Cerebellum (tissue), 5 donors: ENCODE measurements around the genes GSTM1 and LRIF1.

- PRO-cap, 3 experiments, result no peak in any of the 3 experiments
- RAMPAGE, long total RNA, result no peak
These were observed 35.0 kb upstream of the MYBPHL start for GRCh38 chr1:109341625-109342310.

- PRO-cap, 3 experiments, result no peak in any of the 3 experiments
- RAMPAGE, long total RNA, result no peak
These were observed 1.1 kb downstream of the ATXN7L2 start for GRCh38 chr1:109484402-109485618.

- PRO-cap, 3 experiments, result peak in 3 of 3 experiments; most common plus-strand start chr1:109621073 (in 2); most common minus-strand start chr1:109620948 (in 2)
- RAMPAGE, long total RNA, result no peak
These were observed 1.2 kb downstream of the AMPD2 start for GRCh38 chr1:109620767-109621343.

DNA sequence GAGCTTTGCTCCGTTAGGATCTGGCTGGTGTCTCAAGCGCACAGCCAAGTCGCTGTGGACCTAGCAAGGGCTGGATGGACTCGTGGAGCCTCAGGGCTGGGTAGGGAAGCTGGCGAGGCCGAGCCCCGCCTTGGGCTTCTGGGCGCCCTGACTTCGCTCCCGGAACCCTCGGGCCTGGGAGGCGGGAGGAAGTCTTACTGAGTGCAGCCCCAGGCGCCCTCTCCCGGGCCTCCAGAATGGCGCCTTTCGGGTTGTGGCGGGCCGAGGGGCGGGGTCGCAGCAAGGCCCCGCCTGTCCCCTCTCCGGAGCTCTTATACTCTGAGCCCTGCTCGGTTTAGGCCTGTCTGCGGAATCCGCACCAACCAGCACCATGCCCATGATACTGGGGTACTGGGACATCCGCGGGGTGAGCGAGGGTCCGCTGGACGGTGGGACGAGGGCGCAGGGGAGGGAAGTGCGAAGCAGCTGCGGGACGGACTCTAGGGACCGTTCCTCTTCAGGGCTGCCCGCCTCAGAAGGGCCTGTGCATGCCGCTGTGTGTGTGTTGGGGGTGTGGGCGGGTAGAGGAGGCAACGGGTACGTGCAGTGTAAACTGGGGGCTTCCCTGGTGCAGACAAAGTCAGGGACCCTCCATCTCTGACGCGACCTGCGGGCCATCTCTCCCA lies at the start of gene GSTM1:
Gene GSTM1, plus strand, starts transcription at position 314 of the 665 bp plus-strand sequence.
- PRO-cap, 3 experiments, result no peak in any of the 3 experiments
- RAMPAGE, long total RNA, result no peak

DNA sequence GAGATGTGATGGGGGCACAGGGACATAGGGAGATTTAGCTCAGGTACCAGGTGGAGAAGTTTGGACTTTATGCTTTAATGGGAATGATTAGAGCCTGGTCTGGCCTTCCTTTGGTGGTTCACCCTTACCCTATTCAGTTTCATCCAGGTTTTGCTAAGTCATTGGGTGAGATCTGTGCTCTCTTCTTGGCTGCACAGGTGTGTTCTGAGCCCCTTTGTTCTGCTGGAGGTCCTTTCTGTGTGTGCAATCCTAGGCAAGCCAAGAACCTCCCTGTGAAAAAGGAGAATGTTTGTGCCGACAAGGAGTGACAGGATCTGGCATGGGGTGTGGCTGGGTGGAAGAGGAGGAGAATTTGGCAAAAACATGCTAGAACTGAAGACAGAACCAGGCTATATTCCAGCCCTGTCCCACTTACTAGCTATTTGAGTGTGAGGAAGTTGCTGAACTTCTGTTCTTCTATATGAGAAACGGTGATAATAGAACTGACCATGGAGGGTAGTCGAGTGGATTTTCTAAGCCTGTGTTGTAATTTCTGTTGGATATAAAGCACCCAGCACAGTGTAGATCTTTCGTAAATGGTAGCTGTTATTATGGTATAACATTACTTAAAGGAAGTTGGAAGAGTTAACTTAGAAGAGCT lies 4.6 kb downstream of the GSTM5 start:
- PRO-cap, 3 experiments, result no peak in any of the 3 experiments
- RAMPAGE, long total RNA, result no peak

DNA sequence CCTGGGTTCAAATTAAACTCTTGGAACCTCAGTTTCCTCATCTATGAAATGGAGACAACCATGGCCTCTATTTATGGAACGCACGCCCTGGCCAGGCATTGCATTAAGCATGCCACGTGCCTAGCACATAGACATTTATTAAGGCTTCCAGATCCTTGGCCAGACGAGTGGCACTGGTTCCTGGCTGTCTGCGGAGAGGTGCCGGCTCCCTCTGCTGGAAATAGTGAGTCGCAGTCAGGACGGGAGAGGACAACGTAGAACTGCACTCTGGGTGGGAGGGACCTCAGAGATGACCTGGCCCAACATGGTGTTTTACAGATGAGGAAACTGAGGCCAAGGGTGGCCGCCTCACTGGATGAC lies 9.9 kb upstream of the EPS8L3 start:
- PRO-cap, 3 experiments, result no peak in any of the 3 experiments
- RAMPAGE, long total RNA, result no peak

- PRO-cap, 3 experiments, result no peak in any of the 3 experiments
- RAMPAGE, long total RNA, result no peak
These were observed 7.5 kb upstream of the AHCYL1 start for GRCh38 chr1:109977145-109977343.

DNA sequence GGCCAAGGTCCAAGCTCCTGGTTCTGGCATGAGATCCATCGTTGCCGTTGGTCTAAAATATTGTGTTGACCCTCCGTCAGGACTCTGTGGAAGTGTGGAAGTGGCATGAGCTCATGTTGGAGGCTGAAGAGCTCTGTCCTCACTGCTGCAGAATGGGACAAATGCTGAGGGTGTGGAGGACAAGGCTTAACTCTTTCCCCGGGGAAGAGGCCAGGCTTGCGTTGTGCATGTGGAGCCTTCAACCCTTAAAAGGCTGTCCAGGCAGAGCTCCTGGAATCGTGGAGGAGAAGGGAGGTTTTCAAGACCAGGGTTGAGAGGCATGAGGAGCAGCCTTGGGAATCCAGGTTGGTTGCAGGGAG lies 6.9 kb upstream of the AHCYL1 start:
- PRO-cap, 3 experiments, result no peak in any of the 3 experiments
- RAMPAGE, long total RNA, result no peak

DNA sequence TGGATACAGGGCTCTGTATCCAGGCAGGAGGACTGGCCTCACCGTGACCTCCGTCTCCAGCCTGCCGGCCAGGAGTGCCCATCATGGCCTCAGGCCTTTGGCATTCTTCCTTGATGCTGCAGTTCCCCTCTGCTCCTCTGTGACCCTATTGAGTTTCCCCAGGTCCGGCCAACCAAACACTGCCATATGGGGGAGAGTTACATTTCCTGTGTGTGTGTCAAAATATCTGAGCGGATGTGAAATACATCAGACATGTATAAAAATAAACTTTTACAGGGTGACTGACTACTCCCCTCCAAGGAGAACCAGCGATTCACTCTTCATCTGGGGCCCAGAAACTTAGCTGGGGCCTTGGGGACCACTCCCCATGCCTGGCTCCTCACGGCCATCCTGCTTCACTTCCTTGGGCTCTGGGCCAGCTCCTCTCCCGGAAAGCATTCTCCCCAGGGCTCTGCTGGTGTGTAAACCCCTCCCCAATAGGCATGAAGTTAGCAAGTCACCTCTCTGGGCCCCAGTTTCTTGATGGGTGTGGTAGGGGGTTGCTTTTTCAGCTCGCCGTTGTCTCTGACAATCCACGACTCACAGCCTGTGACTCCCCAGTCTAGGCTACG lies 10.0 kb upstream of the UBL4B start:
- PRO-cap, 3 experiments, result no peak in any of the 3 experiments
- RAMPAGE, long total RNA, result no peak

- PRO-cap, 3 experiments, result no peak in any of the 3 experiments
- RAMPAGE, long total RNA, result no peak
These were observed 9.0 kb upstream of the RBM15 start for GRCh38 chr1:110330096-110330623.

GRCh38 chr1:110401235-110401621 lies 6.3 kb downstream of the LAMTOR5 start:
- PRO-cap, 3 experiments, result no peak in any of the 3 experiments
- RAMPAGE, long total RNA, result no peak

GRCh38 chr1:110433694-110434189 lies 17.2 kb upstream of the PROK1 start:
- PRO-cap, 3 experiments, result no peak in any of the 3 experiments
- RAMPAGE, long total RNA, result no peak

- PRO-cap, 3 experiments, result no peak in any of the 3 experiments
- RAMPAGE, long total RNA, result no peak
These were observed 37.5 kb upstream of the KCNA10 start for GRCh38 chr1:110555963-110557301.

- PRO-cap, 3 experiments, result no peak in any of the 3 experiments
- RAMPAGE, long total RNA, result no peak
These were observed 85.2 kb upstream of the CD53 start for GRCh38 chr1:110787603-110788259.

DNA sequence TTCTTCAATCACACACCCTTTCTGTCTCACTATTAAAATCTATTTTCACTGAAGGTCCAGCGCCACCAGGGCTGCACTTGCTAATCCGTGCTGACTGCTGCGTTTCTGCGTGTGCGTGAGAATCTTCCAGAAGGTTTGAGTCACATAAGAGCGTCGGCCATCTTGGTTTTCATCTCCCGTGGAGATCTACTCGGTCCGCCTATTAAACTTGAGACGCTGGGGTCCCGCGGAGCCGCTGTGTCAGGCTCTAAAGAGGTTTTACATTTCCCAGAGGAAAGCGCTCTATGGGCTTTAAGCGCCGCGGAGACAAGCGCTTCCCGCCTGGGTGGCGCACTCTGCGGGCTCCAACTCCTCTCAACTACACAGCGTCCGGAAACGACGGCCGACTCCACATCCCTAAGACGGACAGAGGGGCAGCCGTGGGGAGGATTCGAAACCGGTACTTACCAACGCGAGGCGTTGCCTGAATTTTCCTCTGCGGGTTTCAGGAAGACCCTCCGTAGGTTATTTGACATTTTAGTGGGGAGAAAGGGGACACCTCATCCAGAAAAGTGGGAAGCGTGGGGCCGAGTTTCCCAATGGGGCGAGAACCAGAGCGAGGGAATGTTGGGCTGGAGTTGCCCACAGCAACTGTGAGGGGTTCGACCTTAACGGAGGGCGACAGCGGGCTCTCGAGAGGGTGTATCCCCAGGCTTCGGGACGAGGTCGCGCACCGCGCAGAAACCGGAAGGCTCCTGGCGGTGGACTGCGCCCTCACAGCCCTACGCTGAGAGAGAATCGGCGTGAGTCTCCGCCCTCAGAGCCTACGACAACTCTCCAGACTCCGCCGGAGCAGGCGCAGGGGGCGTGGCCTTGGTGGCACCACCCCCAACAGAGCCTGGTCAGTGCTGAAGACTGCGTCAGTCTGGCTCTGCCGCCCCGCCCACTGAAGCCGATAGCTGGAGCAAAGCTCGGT lies at the start of gene LRIF1:
Gene LRIF1, minus strand, starts transcription at position 749 of the 955 bp plus-strand sequence.
- PRO-cap, 3 experiments, result peak in 3 of 3 experiments; most common plus-strand start position 172 of the sequence (in 1); most common minus-strand start position 779 of the sequence (in 2)
- RAMPAGE, long total RNA, result no peak

- PRO-cap, 3 experiments, result no peak in any of the 3 experiments
- RAMPAGE, long total RNA, result no peak
These were observed 877 bp downstream of the CHI3L2 start for GRCh38 chr1:111228281-111228899.

GRCh38 chr1:111576538-111576918 lies 43.1 kb upstream of the RAP1A start:
- PRO-cap, 3 experiments, result no peak in any of the 3 experiments
- RAMPAGE, long total RNA, result no peak

DNA sequence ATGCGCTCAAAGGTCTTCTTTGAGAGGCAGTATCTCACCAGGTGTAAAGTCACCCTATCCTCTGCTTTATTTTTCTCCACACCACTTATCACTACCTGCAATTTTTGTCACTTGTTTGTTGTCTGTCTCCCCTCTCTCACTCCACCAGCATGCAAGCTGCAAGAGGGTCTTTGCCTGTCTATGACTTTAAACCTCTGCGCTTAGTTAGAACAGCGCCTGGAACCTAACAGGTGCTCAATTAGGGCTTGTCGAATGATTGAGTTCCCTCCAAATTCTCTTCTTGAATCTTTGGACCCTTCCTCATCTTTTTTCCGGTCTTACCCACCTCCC lies 375 bp upstream of the RAP1A start:
- PRO-cap, 3 experiments, result no peak in any of the 3 experiments
- RAMPAGE, long total RNA, result no peak

GRCh38 chr1:111684045-111684561 lies 55.1 kb downstream of the INKA2 start:
- PRO-cap, 3 experiments, result no peak in any of the 3 experiments
- RAMPAGE, long total RNA, result no peak

GRCh38 chr1:111690128-111690486 lies 49.1 kb downstream of the INKA2 start:
- PRO-cap, 3 experiments, result no peak in any of the 3 experiments
- RAMPAGE, long total RNA, result no peak